ENCODE results near the genes RPS19BP1, GRAP2 and FAM83F.

GRCh38 chr22:39414204-39414921 lies 14.8 kb downstream of the TAB1 start:
- RRBS, result no CpG with 5 or more reads among the region's 11 CpGs

DNA sequence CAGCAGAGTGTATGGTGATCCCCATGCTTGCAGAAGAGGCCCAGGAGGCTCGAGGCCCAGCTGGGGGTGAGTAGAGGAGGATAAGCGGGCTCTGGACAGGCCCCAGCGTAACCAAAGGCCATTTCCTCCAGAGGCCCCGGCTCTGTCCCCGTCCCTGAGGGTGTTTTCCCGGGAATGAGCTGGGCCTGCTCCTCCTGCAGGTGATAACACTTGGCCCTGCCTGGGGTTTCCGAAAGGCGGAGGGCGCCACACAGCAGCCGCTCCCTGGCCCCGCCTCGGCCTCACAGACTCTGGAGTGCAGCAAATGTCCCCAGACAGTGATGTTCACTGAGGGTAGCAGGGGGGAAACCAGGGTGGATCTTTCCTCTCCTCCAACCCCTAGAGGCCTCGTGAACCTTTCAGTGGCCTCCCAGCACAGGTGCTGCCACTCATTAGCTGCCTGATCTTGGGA lies 10.6 kb upstream of the MGAT3 start:
- RRBS, result no CpG with 5 or more reads among the region's 13 CpGs

GRCh38 chr22:39468730-39469456 lies 12.1 kb downstream of the MGAT3 start:
- RRBS, result no CpG with 5 or more reads among the region's 17 CpGs

- RRBS, result 1% methylated on average over 22 of the region's 73 CpGs
These were observed at the start of gene RPS19BP1 for GRCh38 chr22:39532064-39533226. RPS19BP1 (minus strand) TSS chr22:39532748.

- RRBS, result no CpG with 5 or more reads among the region's 11 CpGs
These were observed 87.9 kb downstream of the CACNA1I start for GRCh38 chr22:39658397-39658910.

GRCh38 chr22:39900830-39901733 lies at the start of gene GRAP2:
GRAP2 (plus strand) TSS chr22:39901084.
- RRBS, result no CpG with 5 or more reads among the region's 4 CpGs

- RRBS, result no CpG with 5 or more reads among the region's 7 CpGs
These were observed 22.5 kb upstream of the TMA7B start for GRCh38 chr22:39937601-39938141.

- RRBS, result 5% methylated on average over 48 of the region's 85 CpGs
These were observed at the start of gene FAM83F for GRCh38 chr22:39994570-39995151. FAM83F (plus strand) TSS chr22:39994954.

DNA sequence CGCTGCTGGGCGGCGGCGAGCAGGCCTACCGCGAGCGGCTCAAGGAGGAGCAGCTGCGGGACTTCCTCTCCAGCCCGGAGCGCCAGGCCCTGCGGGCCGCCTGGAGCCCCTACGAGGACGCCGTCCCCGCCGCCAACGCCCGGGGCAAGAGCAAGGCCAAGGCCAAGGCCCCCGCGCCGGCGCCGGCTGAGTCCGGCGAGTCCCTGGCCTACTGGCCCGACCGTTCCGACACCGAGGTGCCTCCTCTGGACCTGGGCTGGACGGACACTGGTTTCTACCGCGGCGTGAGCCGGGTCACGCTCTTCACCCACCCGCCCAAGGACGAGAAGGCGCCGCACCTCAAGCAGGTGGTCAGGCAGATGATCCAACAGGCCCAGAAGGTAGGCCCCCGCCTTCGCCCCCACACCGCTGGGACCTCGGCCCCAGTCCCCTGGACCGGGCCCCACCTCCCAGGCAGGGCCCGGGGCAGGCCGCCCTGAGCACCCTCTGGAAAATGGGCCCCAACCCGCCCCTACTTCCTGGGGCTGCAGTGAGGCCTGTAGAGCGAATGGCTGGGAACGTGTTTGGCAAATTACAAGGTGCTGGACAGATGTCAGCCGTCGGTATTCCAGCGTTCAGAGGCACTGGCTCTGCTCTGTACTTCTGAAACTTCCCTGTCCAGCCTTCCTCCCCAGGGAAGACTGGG lies 540 bp downstream of the FAM83F start:
- RRBS, result 45% methylated on average over 24 of the region's 53 CpGs

- RRBS, result 88% methylated on average over 3 of the region's 10 CpGs
These were observed 1.0 kb downstream of the FAM83F start for GRCh38 chr22:39995837-39996144.

DNA sequence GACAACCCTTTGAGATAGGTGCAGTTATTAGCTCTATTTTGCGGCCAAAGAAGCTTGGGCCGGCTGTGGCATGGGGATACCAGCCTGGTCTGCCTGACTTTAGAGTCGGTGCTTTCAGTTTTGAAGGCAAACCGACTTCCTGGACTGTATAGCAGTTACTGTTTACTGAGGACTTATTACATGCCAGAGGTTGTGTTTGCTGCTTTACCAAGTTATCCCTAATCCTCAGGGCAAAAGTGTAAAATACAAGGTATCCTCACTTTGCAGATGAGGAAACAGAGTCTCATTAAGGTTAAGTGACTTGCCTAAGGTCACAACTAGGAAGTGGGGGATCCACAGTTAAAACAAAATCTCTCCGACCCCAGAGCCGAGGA lies 22.8 kb downstream of the FAM83F start:
- RRBS, result no CpG with 5 or more reads among the region's 6 CpGs

DNA sequence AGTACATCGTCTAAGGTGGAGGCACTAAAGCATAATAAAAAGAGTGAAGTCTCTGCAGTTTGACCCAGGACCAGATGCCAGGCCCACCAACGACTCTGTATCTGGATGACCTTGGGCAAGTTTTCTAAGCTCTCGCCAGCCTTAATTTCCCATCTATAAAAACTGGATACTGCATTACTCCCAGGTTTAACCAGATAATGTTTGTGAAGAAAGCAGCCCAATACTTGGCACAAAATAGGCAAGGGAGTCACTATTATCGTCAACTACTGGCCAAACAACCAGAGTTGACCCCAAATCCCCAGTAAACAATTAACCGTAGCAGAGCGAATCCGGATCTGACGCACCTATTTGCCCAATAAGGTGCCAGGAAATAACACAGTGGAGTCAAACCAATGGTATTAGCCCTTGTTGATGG lies 49.1 kb downstream of the FAM83F start:
- RRBS, result no CpG with 5 or more reads among the region's 8 CpGs

GRCh38 chr22:40083048-40083981 lies 88.6 kb downstream of the FAM83F start:
- RRBS, result no CpG with 5 or more reads among the region's 5 CpGs

DNA sequence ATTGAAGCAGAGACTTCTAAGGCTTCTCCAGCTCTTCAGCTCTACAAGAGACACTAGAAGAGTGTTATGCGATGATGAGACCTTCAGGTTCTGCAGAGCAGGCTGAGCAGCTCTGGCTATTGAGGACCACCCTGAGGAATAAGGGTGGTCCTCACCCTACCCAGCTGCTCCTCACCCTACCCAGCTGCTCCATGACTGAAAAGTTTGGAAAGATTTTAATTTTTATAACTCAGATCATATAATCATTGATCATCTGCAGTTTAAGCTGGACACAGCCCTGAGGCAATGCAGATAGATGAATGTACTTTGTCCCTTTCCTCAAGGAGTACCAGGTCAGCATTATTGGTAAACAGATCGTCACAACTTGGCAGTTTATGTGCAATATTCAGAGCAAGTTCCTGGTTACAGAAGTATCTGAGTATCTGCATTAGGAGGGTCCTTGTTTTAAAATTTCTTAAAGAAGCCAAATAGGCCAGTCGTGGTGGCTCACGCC lies 3.5 kb downstream of the TNRC6B start:
- RRBS, result no CpG with 5 or more reads among the region's 4 CpGs

DNA sequence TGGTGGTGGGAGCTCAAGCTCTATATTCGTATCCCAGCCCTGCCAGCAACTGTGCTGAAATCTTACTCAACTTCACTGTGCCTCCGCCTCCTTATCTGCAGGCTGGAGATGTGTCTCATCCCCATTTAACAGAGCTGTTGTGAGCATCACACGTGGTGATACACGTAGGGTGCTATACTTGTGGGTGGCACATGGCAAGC lies 23.1 kb downstream of the TNRC6B start:
- RRBS, result no CpG with 5 or more reads among the region's 4 CpGs

DNA sequence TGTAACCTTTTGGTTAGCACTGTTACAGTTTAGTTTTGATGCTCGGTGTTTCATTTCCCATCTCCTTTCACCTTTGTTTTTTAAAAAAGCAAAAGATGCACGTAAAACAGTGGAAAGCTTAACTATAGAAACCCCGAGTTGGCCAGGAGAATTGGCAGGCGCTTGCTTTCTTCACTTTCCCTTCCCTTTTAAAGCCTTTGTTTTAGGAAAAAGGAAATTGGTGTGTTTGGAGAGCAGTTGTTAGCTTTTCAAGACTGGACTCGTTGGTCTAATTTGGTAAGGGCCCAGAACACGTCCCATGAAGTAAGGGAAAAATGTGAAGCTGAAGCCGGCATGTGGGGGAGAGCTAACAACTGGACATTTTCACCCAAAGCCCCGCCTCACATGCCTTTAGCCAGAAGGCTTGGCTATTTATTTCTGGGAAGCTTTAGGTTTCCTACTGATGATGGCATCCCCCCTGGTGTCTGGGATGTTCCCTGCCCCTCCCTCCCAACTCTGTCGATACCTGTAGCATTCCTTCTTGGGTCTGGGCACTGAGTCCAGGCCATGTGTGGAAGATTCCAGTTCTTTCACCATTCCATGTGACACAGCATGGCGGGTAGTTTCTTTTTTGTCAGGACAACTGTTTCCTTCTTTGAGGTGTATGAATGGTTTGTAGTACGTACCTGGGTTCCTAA lies 43.0 kb downstream of the TNRC6B start:
- RRBS, result no CpG with 5 or more reads among the region's 11 CpGs

DNA sequence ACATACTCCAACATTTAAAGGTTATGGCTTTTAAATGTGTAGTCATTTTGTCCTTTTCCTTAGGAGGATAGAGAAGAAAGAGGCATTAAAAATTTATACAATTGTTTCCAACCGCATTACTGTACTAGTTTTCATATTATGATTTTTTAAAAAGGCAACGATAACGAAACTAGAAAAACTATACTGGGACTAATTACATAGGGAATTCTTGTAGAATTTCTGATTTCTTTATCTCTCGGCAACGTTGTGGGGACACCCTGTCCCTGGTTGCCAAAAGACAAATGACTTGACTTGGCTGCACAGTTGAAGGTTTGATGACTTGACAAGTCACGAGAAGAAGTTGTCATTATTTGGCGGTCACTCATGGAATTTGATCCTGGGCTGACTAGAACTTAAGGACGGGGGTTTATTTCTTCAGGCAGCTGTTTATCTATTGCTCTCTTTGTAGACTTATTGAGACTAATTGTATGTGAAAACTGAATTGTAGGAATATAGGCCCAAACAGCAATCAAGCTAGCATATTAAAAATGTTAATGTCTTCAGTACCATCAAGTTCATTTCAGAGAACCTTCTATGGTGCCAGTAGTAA lies 68.9 kb upstream of the ADSL start:
- RRBS, result no CpG with 5 or more reads among the region's 8 CpGs

DNA sequence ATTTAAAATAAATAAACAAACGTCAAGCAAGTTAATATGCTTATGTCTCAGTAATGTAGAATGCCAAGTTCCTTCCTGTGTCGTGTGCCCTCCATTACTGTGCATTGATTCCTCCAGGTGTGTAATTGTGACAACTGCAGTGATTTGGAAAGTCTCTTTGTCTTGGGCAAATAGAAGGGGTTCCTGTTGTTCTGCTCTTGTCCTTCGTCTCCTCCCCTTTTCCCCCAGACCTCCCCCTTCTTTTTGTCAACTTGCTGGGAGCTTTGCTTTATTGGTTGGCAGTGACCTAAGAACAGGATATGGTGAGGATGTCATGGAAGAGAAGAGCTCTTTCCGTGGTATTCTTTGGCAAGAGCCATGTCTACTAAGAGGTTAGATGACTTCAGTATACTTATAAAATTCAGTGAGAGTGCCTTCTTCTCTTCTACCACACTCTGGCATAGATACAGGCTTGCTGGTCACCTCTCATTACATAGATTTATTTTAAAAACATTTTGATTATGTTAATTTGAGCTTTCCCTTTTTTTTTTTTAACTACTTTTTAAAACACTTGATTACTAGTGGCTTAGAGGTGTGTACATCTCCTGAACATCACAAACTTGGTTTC lies 18.9 kb upstream of the ADSL start:
- RRBS, result no CpG with 5 or more reads among the region's 4 CpGs

DNA sequence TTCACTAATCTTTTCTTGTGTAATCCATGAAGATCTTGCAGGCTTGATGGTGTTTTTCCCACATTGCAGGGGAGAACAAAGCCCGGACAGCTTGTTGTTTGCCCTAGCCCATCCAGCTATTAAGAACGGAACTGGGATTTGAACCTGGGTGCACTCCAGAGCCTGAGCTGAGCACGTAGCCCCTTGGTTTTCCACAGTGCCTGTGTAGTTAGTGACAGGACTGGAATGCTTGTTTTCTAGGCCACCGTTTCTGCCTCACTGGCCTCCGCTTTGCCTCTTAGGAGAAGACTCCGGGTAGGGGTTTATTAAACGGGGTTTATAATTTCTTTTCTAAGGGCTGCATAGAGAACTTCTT lies 736 bp downstream of the ADSL start:
- RRBS, result no CpG with 5 or more reads among the region's 7 CpGs

GRCh38 chr22:40399703-40399975 lies 29.2 kb downstream of the SGSM3 start:
- RRBS, result no CpG with 5 or more reads among the region's 2 CpGs

Measured in retinal pigment epithelial cell (primary cell).